ENCODE measurements around the gene MARCHF4.

GRCh38 chr2:213550278-213550750, 266.1 kb downstream of the SPAG16 start:
- PRO-cap: no peak
- RAMPAGE, long total RNA: no peak

- PRO-cap: no peak
- RAMPAGE, long total RNA: no peak
These were observed 54.9 kb downstream of the VWC2L start for GRCh38 chr2:214465703-214466159.

GRCh38 chr2:215349402-215350210, 37.7 kb downstream of the ATIC start:
- PRO-cap: no peak
- RAMPAGE, long total RNA: no peak

DNA sequence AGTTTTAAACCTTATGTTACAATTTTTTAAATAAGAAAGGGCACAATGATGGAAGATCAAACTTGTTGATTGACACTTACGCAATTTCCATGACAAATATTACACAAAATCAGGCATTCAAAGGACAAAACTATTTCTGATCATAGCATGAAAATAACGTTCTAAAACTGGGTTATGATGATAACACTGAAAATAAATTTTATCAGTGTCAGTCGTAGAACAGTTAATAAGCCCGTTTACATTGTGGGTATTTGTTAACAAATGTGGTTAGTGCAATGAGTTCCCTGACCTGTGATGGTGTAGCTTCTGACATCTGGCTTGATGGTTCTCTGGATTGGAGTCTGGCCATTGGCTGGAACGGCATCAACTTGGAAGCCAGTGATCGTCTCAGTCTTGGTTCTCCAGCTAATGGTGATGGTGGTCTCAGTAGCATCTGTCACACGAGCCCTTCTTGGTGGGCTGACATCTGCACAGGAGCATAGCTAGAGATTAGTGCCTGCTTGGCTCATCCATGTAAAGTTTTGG, 59.6 kb downstream of the FN1 start:
- PRO-cap: no peak
- RAMPAGE, long total RNA: no peak

- PRO-cap: no peak
- RAMPAGE, long total RNA: no peak
These were observed 53.8 kb downstream of the FN1 start for GRCh38 chr2:215382014-215382530.

- PRO-cap: no peak
- RAMPAGE, long total RNA: no peak
These were observed 44.4 kb downstream of the FN1 start for GRCh38 chr2:215391390-215391964.

GRCh38 chr2:215434563-215435085, 1.2 kb downstream of the FN1 start:
- PRO-cap: no peak
- RAMPAGE, long total RNA: no peak

DNA sequence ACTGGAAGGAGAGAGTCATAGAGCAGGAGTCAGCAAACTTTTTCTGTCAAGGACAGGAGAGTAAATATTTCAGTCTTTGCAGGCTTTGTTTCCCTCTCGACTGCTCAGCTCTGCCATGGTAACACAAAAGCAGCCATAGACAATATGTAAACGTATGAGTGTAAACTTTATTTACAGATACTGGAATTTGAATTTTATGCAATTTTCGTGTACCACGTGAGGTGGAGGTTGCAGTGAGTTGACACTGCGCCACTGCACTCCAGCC, 266.3 kb upstream of the FN1 start:
- PRO-cap: no peak
- RAMPAGE, long total RNA: no peak

GRCh38 chr2:215904316-215904642, 109.1 kb downstream of the MREG start:
- PRO-cap: no peak
- RAMPAGE, long total RNA: no peak

DNA sequence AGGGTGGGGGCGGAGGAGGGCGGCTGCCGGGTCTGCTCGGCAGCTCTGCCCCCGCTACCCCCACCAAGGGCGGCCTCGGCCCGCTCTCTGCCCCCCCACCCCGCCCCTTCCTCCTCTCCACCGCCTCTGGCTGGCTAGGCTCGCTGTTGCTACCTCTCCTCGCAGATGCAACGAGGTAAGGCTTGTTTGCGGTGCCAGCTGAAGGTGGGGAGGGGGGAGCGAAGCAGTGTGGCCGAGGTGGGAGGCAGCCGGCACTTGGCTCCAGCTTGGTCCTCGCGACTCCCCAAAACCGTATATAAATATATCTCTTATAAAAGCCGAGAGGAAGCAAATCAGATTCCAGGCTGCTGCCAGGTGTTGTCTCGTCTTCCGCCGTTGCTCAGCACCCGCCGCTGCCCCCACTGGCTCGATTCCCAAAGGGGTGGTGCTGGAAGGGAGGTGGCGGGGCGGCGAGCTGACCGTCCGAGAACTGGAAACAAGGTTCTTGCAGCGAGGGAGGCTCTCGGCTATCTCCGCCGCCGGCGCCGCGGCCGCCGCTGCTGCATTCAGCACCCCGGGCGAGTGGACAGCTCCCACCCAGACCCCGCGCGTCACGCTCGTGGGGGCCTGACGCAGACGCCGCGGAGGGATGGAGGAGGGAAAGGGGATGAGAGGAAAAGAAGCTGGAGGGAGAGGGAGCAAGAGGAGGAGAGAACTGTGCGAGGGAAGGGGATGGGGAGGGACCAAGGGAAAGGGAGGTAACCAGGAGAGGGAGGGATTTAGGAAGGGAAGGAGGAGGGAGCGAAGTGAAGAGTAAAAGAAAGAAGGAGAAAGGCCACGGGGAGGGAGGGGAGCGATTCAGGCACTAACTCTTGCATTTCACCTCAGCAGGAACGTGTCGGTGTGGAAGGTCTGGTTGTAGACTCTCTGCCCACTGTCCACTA, at the start of gene MARCHF4:
TSS of gene MARCHF4 (minus strand) at position 698 of the 923 bp plus-strand sequence.
- PRO-cap: no peak
- RAMPAGE, long total RNA: no peak

- PRO-cap: no peak
- RAMPAGE, long total RNA: no peak
These were observed 34.3 kb upstream of the RPL37A start for GRCh38 chr2:216464370-216464734.

DNA sequence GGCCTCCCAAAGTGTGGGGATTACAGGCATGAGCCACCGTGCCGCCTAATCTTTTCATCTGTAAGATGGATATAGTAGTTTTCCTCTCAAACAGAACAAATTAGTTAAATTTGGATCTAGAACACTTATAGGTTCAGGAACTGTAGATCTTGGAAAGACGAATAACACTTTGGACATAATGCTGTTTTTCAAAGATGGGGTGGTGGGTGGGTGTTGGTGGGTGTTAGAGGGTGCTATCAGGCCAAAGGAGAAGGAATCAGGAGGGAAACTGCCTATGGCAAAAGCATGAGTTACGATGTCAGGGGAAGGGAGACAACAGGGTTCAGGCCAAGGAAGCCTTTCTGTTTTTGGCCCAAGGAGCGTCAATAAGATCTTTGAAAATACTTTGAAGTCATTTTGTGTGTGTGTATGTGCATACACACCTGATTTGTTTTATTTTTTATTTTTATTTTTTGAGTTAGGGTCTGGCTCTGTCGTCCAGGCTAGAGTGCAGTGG, 6.8 kb downstream of the RPL37A start:
- PRO-cap: no peak
- RAMPAGE, long total RNA: no peak

- PRO-cap: no peak
- RAMPAGE, long total RNA: no peak
These were observed 34.9 kb downstream of the RPL37A start for GRCh38 chr2:216533466-216534120.

DNA sequence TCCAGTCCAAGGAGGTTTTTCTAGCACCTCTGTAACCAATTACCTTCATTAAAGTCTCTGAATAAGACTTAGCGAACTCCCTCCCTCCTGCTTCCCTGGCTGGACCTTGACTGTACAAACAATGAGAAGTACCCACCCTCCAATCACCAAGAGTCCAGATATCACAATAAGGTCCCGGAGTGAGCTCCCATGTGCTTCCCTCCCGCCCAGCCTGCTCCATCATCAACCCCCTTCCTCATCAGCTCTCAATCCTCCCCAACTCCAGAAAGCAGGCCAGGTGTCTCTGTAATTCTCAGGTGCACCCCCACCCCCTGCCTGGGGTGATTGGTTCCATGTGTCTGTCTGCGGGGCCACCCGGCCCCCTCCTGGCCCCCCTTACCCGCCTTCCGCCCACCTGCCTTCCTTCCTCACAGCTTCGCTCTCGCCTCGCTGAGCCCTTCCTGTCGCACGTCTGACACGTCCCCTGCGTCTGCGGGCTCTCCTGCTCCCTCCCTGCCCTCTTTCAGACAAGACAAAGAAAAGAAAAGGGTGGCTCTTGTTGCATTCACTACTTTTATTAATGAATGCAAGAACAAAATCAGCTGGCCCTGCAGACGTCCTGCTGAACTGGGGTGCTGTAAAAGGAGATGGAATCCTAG, 26.6 kb upstream of the IGFBP2 start:
- PRO-cap: no peak
- RAMPAGE, long total RNA: no peak

GRCh38 chr2:216649371-216650270, 16.4 kb downstream of the IGFBP2 start:
- PRO-cap: no peak
- RAMPAGE, long total RNA: no peak

DNA sequence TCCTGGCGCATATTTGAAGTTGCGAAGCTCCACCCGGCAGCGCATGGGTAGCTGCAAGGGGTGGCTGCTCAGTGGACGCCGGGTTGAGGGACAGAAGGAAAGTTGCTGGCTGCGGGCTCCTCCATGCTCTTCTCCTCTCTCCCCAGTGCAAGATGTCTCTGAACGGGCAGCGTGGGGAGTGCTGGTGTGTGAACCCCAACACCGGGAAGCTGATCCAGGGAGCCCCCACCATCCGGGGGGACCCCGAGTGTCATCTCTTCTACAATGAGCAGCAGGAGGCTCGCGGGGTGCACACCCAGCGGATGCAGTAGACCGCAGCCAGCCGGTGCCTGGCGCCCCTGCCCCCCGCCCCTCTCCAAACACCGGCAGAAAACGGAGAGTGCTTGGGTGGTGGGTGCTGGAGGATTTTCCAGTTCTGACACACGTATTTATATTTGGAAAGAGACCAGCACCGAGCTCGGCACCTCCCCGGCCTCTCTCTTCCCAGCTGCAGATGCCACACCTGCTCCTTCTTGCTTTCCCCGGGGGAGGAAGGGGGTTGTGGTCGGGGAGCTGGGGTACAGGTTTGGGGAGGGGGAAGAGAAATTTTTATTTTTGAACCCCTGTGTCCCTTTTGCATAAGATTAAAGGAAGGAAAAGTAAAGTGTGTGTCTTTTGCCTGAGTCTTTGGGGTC, 30.7 kb downstream of the IGFBP2 start:
- PRO-cap: no peak
- RAMPAGE, long total RNA: no peak

DNA sequence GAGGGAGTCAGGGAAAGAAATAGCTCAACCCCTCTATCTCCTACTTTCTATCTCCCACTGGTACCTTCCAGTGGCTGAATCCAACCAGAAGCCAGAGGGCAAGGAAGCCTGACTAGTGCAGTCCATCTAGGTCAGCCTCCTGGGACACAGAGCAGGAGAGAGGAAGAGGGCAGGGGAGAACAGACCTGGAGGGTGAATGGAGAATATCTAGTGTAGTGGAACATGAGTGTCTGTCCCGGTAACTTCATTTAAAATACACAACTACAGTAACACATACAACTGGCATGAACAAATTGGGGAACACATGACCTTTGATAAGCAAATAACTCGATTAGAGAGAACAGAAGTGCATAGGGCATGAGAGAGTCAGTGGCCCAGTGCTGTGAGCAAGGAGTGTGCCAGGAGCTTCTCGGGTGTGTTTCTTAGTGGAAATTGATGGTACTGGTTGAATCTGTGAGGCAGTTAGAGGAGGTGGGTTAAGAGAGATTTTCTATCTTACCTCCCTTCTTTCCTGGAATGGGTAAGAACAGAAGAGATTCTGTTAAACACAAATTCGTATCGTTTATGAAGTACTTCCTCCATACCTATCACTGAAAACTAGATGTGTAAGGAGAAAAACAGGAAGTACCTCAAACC, 40.8 kb downstream of the TNP1 start:
- PRO-cap: no peak
- RAMPAGE, long total RNA: no peak

DNA sequence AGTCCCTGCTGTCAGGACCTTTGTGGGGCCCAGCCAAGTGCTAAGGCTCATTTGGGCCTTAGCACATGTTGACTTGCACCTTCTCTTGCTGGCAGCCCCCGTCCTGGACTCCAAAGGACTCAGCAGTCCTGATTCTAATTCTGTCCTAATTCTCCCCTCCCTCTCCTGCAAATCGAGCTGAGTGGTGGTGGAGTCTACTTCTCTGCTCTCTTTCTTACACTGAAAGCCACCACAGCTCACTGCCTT, 215.4 kb upstream of the TNP1 start:
- PRO-cap: unidirectional peak, plus-strand start at position 170 of the sequence
- RAMPAGE, long total RNA: no peak

DNA sequence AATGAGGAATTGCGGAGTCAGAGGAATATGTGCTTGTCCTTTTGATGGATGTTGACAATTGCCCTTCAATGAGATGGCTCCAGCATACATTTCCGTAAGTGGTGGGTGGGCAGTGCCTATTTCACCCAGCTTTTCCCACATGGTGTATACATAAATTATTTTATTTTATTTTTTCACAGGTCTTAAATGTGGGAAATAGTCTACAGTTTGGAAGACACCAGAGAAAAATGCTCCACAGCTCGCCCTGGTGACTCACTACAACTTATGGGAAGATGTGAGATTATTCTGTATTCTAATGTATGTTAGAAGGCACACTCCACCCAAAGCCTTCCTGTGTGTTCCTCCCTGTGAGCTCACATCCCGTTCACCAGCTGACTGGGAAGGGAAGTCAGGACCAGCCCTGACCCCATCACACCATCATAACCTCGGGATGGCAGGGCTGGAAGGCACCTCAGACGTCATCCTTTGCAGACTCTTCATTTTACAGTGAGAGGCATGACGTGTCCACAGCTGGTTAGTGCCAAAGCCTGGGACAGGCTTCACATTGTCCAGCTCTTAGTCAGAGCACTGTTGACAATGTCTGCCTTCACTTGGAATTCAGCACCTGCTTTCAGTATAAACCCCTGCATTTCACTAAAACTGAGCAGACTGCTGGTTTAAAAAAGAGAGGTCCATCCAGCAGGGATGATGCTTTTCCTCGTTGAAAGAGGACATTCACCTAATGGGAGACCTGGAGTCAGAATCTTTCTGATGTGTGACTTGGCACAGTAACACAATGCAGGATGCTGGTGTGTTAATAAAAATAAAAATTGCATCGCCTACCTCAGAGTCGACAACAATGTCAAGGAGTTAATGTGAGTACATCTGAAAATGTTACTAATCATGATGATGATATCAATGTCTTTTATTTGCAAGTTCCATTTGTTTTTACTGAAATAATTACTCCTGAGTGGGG, 417.8 kb upstream of the TNP1 start:
- PRO-cap: no peak
- RAMPAGE, long total RNA: no peak

- PRO-cap: bidirectional peak, plus-strand start at chr2:217413537, minus-strand start at chr2:217413368
- RAMPAGE, long total RNA: no peak
These were observed 553.5 kb upstream of the TNP1 start for GRCh38 chr2:217413300-217413798.